ENCODE measurements around the genes RNF208 and NRARP.

GRCh38 chr9:137077841-137078266 is 537 bp downstream of the UAP1L1 start:
- RRBS = 3% methylated on average over 25 of the region's 38 CpGs

GRCh38 chr9:137162891-137163684 is 6.8 kb downstream of the LRRC26 start:
- RRBS = 11% methylated on average over 16 of the region's 64 CpGs

DNA sequence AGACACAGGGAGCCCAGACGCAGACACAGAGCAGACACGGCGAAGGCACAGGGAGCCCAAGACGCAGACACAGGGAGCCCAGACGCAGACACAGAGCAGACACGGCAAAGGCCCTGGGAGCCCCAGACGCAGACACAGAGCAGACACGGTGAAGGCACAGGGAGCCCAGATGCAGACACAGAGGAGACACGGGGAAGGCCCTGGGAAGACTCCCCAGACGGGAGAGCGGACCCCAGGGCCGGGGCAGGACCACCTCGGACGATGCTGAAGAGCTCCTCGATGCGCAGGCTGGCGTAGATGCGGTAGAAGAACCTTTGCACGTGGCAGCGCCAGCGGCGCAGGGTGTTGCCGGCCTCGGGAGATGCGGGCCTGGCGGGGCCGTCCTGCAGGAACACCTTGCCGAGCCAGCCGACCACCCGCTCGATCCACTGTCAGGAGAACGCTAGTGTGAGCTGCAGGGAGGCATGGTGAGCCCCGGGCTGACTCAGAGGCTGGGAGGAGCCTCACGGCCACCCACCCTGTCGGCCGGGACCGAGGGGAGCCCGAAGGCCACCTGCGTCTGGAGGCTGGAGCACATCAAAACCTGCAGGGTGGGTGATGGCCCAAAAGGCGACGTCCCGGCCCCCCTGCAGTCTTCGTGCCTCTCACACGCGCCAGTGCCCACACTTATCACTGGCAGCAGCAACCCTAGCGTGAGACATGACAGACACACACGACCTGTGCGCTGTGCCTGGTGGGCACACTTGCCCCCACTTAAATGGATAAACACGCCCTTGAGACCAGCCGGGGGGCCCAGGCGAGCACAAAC is 3.5 kb downstream of the ANAPC2 start:
- RRBS = 76% methylated on average over 4 of the region's 51 CpGs

DNA sequence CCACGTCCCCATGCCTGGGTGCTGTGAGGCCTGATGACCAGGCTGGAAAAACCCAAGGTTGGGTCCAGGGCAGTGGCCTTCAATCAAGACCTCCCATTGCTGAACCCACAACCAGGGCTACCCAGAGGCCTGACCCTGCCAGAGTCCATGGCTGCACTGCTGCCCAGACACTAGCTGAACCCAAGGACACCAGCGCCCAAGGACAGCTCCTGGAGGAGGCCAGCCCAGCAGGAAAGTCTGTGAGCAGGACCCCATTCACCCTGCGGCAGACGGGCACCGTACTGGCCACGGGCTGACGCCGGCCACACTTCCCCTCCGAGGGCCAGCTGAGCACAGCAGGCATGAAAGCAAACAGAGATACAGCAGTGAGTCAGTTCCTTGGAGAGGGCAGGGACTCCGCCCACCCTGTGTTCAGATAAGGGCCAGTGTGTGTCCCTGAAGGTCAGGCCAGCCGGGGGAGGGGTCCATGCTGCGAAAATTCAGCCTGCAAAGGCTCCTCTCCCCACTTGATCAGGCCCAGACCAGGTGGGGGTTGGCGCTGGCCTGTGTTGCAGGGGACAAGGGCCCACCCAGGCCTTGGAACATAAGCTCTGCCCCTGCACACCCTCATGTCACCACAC is 1.5 kb downstream of the ENSG00000284976 start:
- RRBS = no CpG with 5 or more reads among the region's 13 CpGs

GRCh38 chr9:137221364-137222165 is 475 bp downstream of the RNF208 start:
- RRBS = 8% methylated on average over 46 of the region's 72 CpGs

DNA sequence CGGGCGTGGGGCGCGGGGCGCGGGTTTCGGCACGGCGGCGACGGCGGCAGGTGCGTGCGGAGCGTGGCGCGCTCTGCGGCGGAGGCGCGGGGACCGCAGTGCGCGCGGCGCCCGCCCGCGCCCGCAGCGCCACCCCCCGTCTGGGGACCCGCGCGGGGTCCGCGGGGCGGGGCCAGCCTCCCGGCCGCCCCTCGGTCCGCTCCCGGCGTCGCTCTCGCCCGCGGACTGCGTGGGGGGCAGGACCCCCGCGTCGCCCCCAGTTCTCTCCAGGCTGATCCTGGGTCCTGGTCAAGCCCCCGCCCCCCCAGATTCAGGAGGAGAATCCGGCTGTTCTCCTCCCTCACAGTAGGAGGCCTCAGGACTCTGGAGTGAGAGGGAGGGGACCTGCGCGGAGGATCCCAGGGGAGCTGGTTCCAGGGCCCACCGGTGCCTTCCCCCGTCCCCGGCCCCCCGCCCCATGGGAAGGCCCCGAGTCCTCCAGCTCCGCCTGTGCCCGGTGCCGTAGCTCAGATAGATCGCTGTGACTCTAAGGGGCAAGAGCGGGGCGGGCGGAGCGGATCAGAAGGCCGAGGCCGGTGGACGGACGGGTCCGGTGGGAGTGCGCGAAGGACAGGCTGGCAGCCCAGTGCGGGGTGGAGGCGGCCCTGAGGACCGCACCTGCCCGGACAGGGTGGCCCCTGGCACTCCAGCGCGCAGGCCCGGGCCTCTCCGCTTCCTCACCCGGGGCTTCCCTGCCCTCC is at the start of gene RNF208:
Gene RNF208 (minus strand): TSS at position 75 of the 740 bp plus-strand sequence.
- RRBS = 15% methylated on average over 25 of the region's 85 CpGs

DNA sequence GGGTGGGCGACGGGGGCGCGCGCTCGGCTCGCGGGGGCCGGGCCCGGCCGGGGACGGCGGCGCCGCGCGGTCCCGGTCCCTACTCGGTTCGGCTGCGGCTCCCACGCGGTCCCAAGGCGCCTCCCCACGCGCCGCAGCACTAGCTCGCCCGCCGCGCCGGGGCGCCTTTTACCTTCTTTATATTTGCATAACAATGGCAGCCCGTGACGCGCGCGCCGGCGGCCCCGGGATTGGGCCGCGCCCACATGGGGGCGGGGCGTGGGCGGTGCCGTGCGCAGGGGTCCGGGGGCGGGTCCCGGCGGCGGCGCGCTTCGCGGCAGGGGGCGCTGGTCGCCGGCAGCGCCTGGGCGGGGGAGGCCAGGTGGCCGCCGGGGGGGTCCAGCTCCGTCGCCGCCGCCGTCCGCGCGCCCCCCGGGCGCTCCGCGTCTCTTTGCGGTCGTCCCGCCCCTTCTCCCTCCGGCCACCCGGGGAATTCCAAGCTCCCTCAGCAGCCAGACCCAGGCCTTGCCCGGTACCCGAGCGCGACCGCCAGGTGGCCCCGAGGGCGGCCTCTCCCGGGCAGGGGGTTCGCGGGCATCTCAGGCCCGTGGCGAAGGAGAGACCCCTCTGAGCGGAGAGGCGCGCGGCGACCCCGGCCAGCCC is at the start of gene NRARP:
Gene NRARP (minus strand): TSS at position 141 of the 642 bp plus-strand sequence.
- RRBS = 1% methylated on average over 86 of the region's 99 CpGs

DNA sequence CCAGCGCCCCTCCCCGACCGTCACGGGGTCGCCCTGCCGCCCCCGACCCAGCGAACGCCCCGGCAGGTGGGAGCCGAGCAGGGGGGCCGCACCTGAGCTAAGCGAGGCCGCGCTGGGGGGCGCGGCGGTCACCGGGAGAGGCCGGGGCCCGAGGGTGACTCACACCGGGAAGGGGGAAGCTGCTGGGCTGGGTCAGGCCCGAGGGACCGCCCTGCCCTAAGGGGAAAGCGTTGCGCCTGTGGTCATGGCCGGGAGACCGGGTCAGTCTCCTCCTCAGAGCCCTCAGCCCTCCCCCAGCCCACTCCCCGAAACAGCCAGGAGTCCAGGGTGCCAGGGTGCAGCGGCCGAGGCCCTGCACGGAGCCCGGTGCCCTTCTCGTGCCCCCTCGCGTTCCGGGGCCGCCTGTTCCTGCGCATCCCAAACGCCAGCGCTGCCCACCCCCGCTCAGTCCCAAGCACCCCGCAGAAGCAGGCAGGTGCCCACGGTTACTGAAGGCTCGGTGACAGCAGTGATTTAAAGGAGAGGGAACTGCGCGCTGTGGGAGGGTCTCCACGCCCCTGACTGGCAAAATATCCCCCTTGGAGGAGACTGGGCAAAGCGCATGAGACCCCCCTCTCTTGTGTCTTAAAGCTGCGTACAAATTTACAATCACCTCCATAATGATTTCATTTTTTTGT is 714 bp downstream of the NOXA1 start:
- RRBS = 10% methylated on average over 15 of the region's 50 CpGs

DNA sequence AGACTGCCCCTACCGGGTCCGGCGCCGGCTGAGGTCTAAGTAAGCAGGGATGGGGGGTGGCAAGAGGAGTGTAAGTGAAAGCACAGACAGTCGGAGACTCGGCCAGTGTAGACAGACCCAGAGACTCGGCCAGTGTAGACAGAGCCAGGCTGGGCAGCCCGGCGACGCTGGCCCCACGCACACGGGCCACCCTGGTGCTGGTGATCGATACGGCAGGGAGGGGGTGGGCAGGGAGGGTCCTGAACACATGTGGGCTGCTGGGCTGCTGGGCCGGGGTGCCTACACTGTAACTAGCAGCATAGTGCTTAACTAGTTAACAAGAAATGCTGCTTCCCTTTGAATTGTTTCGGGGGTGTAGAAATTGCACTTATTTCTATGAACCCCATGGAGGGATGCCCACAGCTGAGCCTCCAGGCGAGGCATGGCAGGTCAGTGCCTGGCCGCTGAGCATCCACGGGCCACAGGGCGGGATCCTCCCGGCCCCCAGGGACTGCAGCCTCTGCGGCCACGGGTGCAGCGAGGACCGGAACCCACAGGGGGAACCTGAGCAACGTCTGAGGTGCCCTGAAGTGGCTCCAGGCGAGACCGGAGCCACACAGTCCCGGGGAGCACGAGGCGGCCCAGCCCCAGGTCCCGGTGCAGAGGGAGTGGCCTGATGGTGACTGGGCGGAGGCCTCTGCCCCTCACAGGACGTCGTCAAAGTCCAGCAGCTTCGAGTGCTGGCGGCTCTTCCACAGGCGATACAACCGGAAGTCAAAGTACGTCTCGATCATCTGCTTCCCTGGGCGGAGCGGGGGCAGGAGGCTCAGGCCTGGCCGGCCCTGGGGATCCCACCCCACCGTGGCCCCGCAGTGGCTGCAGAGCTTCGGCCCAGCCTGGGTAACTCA is 7.8 kb upstream of the ENTPD8 start:
- RRBS = 85% methylated on average over 14 of the region's 47 CpGs

DNA sequence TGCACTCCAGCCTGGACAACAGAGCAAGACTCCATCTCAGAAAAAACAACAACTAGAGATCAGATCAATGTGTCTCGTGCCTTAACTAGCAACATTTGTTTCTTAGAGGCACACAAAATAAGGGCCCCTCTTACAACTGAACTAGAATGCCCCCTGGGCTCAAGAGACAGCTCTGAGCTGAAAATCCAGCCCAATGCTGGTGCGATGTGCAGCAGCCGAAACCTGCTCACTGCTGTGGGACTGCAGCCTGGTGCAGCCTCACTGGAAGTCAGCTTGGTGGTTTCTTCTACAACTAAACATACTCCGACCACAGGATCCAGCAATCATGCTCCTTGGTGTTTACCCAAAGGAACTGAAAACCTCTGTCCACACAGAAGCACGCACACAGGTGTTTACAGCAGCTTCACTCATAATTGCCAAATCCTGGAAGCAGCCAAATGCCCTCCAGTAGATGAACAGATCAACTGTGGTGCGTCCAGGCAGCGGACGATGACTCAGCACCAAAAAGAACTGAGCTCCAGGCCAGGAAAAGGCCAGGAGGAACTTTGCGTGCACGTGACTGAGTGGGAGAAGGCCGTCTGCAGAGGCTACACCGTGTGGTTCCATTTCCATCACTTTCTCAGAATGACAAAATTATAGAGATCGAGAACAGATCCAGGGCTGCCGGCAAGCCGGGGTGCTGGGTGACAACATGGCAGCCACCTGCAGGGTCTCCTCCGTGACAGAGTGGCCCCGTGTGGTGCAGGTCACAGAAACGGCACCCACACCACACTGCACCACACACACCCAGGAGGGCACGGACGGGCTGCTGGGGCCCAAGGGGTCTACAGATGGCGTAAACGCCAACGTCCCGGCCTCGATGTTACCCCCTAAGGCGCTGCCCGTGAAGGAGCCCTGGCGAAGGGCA is 23.0 kb upstream of the NSMF start:
- RRBS = no CpG with 5 or more reads among the region's 28 CpGs

DNA sequence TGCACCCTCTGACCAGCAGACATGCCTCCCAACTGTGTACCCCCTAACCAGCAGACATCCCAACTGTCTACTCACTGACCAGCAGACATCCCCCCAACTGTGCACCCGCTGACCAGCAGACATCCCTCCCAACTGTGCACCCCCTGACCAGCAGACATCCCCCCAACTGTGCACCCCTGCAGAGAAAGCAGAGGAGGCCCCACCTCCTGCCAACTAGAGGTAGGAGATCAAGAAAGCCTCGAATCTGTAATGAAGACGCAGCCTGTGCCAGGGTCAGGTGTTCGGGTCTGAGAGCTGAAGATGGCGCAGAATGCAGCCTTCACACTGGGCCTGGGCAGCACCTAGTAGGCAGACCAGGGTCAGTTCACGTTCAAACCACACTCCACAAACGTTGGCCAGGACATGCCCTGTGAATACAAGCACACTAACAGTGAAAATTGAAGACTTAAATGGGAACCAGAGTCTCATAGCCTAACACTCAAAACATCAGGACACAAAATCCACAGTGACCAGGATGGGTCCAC is 29.9 kb upstream of the NSMF start:
- RRBS = no CpG with 5 or more reads among the region's 7 CpGs

DNA sequence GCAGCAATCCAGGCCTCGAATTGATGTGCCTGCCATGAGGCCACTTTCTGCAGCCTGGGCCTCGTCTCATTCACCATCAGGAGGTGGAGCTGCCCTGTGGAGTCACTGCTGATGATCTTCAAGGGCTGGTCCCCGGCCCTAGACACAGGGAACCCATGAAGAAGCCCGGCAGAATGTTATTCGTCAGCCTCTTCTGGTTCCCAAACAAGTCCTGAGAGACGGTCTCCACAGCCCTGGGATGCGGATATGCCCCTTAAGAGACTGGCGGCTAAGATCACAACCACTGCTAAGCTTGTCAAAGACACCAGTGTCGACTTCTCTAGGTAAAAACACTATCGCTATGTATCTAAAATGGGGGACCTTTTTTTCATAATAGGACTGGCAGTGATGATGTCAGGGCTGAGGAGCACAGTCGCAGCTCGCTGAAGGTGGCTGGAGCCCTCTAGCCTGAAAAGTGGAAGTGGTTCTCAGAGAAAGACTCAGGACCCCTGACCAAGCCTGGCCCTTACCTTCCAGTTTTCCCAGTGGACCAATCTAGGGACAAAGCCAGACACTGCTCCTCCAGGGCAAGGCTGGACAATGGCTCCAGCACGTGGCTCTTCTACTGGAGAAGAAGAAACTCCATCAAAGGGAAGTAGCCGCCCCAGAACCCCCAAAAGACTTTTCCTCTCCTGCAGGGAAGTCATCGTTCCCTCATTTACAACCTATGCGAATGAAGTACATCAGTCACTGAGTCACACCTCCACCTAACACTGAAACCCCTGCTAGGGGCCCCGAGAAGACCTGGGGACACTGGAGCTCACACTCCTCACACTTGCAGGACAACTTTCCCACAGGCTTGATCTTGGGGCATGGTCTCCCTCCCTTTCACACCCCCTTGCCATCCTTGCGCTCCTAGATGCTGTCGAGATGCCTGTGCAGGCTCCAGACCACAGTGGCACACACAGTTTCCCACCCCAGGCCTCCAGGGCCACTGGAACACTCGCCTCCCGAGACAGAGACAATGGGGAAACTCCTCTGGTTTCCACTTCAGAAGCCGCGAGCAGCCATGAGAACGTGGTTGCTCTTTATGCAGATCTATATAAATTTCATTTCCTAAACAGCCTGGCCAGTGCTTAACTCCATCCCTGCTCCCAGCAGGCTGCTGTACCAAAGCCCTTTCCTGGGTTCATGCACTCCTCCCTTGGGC is 4.1 kb downstream of the DPH7 start:
- RRBS = no CpG with 5 or more reads among the region's 24 CpGs

- RRBS = no CpG with 5 or more reads among the region's 9 CpGs
These were observed 28.9 kb downstream of the EHMT1 start for GRCh38 chr9:137647838-137648037.

GRCh38 chr9:137666912-137667588 is 48.2 kb downstream of the EHMT1 start:
- RRBS = no CpG with 5 or more reads among the region's 16 CpGs

DNA sequence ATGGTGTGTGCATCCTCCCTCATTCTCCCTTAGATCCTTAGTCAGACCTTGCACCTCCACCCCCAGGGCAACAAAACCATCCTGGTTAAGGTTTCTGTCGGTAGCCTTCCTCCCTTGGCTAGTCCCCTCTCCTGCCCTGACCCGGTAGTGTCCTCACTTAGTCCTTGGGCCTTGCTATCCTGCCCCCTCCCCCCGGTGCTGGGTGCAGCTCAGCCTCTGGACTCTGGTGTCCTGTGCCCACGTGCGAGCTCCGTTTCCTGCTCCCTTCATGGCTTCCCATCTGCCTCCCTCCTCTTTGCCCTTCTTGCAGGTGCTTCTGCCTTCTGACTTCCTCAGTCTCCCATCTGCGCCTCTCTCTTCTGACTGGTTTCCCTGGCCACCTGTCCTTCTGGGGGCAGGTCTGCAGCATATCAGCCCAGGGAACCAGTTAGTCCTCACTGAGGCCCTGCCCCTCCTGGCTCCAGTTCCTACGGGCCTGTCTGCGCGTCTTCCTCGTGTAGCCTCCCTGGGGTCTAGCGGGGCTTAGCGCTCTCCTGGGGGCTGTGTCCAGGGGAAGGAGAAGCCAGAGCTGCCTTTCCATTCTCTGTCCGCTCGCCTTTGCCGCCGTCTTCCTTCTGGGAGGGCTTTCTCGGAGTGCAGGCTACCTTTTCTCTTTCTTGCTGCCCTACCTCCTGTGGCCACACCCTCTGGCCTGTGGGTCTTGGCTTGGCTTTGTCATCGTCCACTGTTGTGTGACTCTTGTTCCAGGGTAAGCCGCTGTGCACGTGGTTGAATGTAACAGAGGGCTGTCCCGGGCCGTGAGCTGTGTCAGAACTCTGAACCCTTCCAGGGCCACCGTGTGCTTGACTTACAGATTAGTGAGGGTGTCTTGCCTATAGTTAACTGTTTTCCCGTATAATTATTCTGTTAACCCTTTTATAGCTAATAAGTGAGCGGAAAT is 51.7 kb downstream of the EHMT1 start:
- RRBS = no CpG with 5 or more reads among the region's 26 CpGs

DNA sequence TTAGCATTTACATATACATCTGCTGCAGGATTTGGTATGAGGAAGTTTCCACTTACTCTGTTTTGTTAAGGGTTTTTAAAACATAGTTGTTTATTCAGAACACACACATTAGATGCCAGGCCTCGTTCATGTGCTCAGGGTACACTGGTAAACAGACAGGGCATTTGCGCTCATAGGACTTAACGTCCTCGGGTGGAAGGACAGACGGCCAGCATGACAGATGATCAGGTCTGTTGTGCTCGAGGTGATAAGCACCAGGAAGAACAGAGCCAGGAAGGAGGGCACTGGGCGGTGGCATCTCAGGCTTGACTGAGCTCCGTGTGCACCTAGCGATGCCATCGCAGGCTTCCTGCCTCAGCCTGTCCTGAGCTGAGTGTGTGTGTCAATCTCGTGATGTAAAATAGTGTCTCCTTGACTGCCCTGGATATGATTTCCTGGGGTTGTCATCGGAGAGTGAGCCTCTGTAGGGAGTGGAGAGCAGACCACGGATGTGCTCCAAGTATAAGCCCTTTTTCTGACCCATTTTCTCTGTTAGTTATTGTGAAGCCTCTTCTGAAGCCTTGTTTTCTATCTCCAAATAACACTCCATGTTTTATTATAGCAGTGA is 96.6 kb downstream of the EHMT1 start:
- RRBS = no CpG with 5 or more reads among the region's 13 CpGs

DNA sequence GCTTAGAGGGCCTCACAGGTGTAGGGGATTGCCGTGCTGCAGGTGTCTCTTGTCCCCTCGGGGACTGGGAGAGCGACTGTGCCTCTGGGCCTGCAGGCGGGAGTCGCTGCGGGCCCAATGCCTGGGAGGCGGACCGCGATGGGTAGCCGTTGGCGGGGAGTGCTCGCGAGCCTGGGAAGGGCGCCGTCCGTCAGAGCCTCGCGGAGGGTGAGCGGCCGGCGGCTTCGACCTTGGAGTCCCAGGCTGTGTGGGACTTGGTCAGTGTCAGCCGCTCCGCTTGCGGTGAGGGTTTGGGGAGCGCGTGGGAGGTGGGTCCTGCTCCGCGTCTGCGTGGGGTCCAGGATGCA is 89.0 kb upstream of the CACNA1B start:
- RRBS = no CpG with 5 or more reads among the region's 30 CpGs

DNA sequence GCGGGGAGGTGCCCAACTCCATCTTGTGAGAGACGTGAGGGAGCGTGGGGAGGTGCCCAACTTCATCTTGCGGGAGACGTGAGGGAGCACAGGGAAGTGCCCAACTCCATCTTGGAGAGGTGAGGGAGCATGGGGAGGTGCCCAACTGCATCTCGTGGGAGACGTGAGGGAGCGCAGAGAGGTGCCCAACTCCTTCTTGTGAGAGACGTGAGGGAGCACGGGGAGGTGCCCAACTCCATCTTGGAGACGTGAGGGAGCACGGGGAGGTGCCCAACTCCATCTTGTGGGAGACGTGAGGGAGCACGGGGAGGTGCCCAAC is 235.2 kb downstream of the CACNA1B start:
- RRBS = no CpG with 5 or more reads among the region's 14 CpGs

All from AG09319 (cell line).